Colon Carcinoma Metastatic in the Brain (tissue), 2 donors: Measurements from ENCODE around the gene SAXO1.

GRCh38 chr9:15478071-15478923 lies 32.5 kb downstream of the PSIP1 start:
- PRO-cap, 2 experiments = no peak in any of the 2 experiments

DNA sequence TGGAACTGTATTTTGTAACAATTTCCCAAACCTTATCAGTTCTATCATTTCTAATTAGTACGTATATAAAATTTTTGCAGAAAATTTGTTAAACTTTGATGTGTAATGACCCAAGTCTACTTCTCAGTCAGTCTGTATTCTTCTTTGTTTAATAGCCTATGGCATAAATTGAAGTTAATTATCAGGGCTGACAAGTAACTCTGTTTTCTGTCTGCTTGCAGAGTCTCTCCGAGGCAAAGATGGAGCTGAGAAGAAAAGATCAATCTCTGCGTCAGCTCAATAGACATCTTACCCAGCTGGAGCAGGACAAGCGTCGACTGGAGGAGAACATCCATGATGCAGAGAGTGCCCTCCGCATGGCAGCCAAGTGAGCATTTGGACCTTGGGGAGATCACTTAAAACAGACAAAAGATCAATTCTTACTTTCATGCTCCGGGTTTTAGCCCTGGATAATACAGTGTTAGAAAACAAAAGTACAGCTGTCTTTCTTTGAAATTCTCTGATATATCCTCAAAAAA lies 293.7 kb downstream of the CCDC171 start:
- PRO-cap, 2 experiments = no peak in any of the 2 experiments

DNA sequence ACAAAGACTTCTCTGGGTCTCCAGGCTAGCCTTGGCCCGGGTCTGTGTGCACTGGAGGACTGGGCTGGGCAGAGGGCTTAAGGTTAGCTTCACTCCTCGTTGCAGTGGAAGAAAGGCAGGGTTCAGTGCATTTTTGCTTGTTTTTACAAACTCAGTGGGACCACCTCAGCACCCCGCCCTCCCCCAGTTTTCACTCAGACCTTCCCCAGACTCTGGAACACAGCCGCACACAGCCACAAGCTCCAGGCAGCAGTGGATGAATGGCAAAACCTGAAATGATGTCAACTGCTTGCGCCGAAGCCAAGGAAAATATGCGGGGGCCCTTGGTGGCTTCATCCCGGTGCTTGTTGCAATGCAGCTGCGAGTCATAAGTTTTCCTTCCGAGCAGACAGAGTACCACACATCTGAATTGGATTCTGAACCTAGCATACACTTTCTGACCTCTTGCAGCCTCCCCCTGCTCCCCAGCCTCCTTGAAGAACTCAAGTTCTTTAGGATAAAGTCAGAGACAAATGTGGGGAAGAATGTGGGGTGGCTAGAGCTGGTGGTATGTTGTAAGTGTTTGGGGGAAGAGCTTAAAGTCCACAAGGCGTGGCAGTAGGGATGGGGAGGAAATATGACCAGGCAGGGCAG lies 586.1 kb downstream of the CCDC171 start:
- PRO-cap, 2 experiments = no peak in any of the 2 experiments

- PRO-cap, 2 experiments = no peak in any of the 2 experiments
Measured at GRCh38 chr9:16276059-16276624, 594.3 kb downstream of the BNC2 start.

- PRO-cap, 2 experiments = no peak in any of the 2 experiments
Measured at GRCh38 chr9:16332446-16332660, 538.1 kb downstream of the BNC2 start.

DNA sequence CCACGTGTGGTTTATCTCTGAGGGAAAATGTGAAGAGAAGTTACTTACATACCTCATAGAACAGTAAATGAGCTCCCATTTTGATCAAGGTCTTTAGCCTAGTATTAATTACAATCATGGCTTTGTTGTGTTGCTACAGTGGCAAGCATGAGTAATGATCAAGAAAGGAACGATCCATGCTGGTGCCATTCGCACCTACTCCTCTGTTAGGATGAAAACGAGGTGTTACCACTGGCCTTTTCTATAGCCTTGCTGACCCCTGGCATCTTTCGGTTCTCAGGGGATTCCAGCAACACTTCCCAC lies 456.8 kb downstream of the BNC2 start:
- PRO-cap, 2 experiments = no peak in any of the 2 experiments

DNA sequence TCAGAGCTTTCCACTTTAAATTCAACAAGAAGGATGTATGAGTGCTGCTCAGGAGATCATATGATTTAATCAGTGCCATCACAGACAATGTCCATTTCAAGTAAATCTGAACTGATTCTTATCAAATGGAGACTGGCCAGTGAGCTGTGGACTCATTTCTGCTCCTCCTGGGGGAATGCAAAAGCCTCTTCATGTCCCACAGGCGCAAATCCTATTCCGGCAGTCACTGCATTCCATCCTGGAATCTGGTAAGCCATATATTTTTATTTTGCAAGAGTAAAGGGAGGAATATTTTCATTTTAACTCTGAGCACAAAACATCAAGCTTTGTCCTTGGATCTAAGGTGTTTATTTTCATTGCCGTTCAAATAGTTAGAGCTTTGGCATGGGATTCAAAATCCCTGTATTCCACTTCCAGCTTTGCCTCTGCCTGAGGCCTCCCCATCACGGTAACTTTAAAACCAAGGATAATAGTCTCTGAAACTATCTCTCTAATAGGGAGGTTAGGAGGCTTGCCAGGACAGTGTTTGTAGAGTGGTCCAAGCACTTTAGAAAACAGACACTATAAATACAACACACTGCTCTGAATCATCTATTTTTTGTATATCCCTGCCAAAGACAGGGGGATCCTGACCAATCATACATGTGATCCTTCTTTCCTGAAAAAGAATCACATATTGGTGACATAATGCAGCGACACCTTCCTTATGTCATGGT lies 327.0 kb downstream of the BNC2 start:
- PRO-cap, 2 experiments = no peak in any of the 2 experiments

GRCh38 chr9:16626450-16627089 lies 243.9 kb downstream of the BNC2 start:
- PRO-cap, 2 experiments = no peak in any of the 2 experiments

- PRO-cap, 2 experiments = no peak in any of the 2 experiments
Measured at GRCh38 chr9:16637886-16638212, 232.6 kb downstream of the BNC2 start.

GRCh38 chr9:16653372-16654475 lies 216.7 kb downstream of the BNC2 start:
- PRO-cap, 2 experiments = no peak in any of the 2 experiments

DNA sequence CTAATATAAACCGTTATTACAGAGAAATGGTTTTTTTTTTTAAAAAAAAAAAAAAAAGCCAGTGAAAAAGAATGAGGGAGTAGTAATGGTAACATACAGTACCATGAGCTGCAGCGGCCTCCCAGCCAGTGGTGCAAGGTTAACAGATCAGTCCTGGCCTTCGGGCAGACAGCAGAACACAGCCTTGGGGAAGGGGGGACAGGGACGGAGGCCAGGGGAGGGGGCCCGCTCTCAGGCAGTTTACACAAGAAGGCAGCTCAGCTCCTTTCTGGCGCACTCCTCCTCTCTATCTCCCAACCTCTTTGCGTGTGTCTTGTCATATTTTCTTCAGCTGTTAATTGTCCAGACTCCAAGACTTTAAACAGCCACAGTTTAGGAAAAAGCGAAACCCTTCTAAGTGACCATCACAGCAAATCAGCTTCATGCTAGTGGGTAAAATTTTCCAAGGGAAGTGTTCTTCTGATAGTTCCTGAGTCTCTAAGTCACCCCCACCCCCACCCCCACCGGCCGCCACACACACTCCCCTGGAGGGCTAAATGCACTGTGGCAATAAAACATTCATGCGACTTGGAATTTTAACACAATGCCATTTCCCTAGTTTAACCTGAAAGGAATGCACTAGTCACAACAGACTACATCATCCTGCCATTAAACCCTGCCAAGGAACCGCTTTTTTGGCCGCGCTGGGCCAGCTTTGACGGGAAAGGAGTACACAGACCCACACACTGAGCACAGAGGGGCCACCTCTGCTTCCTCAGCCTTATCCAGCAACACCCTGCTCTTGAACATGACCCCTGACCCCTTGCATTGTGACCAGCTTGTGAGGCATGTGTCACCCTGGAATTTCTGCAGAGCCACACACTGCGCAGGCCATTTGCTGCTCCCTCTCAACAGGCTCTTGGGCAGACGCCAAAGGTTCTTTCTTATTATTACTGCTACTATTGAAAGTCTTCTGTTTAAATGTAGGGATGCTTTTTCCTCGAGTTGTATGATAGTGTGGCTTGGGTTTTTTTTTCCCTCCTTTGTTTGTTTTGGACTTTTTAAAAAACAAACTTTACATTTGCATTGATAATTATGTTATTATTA lies 165.5 kb downstream of the BNC2 start:
- PRO-cap, 2 experiments = no peak in any of the 2 experiments

DNA sequence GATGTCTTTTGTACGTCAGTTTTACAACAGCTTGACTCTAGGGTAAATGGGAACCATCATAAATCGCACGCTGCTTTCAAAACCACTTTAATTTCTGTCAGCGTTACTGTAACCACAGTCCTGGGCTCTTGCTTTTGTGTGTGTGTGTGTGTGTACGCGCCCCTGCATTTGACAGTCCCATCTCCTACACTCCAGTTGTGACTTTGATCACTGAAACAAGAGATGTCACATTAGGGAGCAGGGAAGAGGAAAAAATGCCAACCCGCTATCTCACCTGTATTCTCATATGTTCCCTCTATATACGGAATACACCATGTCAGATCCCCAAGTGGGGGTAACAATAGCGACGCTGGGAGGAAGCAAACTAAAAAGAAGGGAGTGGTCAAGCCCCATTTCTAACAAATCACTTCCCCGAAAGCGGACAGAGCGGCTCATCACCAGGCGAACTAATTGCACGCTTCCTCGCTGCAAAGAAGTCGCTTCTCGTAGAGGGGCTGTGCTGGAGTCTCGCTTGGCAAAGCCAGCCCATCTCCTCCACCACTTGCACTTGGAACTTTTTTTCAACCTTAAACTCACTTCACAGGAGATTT lies 1.1 kb downstream of the BNC2 start:
- PRO-cap, 2 experiments = no peak in any of the 2 experiments

- PRO-cap, 2 experiments = no peak in any of the 2 experiments
Measured at GRCh38 chr9:17230643-17231123, 95.8 kb downstream of the CNTLN start.

DNA sequence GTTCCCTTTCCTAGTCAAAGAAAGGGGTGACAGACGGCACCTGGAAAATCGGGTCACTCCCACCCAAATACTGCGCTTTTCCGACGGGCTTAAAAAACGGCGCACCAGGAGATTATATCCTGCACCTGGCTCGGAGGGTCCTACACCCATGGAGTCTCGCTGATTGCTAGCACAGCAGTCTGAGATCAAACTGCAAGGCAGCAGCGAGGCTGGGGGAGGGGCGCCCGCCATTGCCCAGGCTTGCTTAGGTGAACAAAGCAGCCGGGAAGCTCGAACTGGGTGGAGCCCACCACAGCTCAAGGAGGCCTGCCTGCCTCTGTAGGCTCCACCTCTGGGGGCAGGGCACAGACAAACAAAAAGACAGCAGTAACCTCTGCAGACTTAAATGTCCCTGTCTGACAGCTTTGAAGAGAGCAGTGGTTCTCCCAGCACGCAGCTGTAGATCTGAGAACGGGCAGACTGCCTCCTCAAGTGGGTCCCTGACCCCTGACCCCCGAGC lies 295.7 kb upstream of the ADAMTSL1 start:
- PRO-cap, 2 experiments = no peak in any of the 2 experiments

GRCh38 chr9:18490340-18491170 lies 16.6 kb downstream of the ADAMTSL1 start:
- PRO-cap, 2 experiments = no peak in any of the 2 experiments

DNA sequence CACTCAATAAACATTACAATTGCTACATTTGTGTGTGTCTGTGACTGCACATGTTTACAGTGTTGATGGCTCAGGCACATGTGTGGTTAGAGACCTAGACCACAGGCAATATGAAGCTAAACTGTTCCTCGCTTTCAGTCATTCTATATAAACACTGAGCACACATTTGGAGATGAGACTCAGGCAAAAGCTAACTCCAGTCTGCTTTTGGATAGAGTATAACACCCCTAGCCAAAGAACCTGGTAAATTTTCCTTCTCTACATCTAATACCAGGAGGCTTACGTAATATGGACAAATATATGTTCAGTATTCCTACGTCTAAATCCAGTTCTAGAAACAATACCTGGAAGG lies 247.6 kb downstream of the SAXO1 start:
- PRO-cap, 2 experiments = no peak in any of the 2 experiments

GRCh38 chr9:19033019-19033630 lies at the start of gene SAXO1:
Gene SAXO1, minus strand, starts transcription at chr9:19033209.
- PRO-cap, 2 experiments = no peak in any of the 2 experiments

- PRO-cap, 2 experiments = peak in 1 of 2 experiments; most common minus-strand start chr9:19104671 (in 1)
Measured at GRCh38 chr9:19104466-19105191, 1.9 kb upstream of the HAUS6 start.

- PRO-cap, 2 experiments = no peak in any of the 2 experiments
Measured at GRCh38 chr9:19155283-19156106, 28.2 kb upstream of the PLIN2 start.

- PRO-cap, 2 experiments = no peak in any of the 2 experiments
Measured at GRCh38 chr9:19376376-19377160, 3.5 kb downstream of the RPS6 start.